HT-29 (cell line): ENCODE data around the genes PDGFRA and CRACD.

DNA sequence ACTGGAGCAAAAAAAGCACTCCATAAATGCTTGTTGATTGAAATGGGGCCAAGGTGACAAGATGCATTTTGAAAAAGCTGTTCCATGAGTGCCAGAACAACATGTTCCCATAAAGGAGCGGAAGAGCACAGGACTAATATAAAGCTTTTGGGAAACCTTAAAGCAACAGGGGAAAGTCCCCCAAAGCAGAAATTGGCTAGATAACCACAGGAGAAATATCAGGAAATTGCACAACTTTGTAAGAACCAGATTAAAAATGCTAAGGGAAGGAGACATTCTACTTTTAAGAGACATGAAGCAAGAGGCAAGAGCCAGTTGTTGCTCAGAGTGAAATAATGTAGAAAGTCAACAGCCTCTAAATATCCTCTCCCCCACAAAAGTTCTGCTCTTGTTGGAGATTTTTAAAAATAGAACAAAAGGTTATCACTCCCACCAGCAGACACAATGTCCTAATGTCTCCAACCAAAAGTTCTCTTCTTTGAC, 85.1 kb upstream of the LNX1 start:
- RAMPAGE, long total RNA: no peak

GRCh38 chr4:53908607-53909069, 155.8 kb downstream of the CHIC2 start:
- RAMPAGE, long total RNA: no peak

DNA sequence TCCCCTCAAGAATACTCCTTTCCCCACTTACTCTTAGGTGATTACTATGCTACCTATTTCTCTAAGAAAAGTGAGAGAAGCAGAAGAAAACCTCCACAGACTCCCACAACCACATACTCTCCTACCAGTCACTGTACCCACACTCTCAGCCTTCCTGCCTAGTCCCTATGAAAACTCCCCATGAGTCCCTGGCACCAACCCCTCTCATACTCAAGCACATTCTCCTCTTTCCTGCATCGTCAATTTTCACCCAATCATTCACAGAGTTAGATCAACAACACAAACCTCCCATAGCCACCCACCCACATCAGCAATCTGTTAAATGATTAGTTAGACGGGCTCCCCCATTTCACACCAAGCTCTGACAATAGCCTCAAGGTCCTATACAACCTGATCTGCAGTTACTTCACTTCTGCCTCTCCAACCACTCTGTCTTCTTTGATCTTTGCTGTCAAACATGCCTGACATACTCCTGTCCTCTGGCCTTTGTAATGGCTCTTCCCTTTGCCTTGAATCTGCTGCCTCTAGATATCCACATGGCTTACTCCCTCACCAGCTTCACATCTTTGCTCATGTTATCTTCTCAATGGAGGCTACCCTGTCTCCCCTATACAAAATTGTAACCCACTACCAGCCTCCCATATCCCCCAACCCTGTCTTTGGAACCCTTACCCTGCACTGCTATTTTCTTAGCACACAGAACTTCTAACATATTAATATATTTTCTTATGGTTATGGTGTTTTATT, 80.0 kb downstream of the CHIC2 start:
- RAMPAGE, long total RNA: no peak

DNA sequence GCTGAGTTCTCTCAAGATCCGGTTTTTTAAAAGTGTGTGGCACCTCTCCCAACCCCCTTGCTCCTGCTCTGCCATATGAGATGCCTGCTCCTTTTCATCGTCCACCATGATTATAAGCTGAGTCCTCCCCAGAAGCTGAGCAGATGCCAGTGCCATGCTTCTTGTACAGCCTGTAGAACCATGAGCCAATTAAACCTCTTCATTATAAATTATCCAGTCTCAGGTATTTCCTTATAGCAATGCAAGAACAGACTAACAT, 31.5 kb downstream of the CHIC2 start:
- RAMPAGE, long total RNA: no peak

DNA sequence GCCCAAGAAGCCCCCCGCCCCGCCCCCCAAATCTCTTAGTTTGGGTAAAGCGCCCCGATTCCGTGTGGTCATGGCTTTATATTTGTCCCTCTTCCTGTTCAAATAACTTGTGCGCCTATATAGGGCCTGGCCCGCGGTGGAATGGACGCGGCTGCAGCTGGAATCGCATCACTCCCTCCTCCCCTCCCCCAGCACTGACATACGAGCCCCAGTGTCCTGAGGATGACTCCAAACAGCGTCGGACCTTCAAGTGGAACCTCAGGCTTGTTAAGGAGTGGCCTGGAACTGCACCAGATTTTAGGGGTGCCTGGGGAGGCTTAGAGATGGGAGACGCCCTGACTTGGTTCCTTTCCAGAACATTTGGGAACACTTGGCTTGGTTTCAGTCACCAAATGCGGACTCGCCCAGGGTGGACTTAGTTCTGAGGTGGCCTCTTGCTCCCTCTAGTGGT, 11.5 kb upstream of the PDGFRA start:
- RAMPAGE, long total RNA: no peak

DNA sequence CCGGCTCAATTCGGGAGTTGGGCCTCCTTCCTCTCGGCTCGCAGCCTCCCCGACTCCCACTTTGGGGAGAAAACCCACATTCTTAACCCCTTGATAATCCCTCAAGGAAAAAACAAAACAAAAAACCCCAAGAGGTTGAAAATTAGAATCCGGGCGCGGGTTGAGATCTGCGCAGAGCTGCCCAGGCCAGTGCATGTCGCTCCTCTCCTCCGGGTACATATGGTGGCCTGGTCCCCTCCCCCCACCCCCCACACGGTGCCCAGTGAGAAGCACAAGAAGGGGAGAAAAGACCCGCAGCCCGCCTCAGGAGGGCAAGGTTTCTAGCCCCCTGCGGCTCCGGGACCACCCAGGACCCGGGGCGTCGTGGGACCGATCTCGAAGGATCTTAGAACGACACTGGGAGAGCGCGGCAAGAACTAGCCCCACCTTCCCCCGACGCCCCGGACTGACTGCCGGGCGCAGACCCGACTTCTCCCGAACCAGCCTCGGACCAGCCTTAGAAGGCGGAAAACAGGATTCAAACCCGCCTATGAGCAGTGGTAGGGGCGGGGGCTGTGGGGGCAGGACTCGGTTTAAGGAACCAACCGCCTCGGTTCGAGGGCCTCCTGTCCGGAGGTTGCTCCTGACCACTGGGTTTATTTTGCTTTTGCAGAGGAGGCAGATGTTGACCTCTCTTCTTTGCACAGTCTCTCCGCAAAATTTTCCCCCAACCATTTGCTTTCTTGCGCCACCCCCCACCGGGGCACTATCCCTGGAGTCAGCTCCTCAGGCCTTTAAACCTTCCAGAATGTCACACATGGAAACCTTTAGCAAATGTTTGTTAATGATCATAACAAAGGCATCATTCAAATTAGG, 2.4 kb upstream of the PDGFRA start:
- RAMPAGE, long total RNA: no peak

DNA sequence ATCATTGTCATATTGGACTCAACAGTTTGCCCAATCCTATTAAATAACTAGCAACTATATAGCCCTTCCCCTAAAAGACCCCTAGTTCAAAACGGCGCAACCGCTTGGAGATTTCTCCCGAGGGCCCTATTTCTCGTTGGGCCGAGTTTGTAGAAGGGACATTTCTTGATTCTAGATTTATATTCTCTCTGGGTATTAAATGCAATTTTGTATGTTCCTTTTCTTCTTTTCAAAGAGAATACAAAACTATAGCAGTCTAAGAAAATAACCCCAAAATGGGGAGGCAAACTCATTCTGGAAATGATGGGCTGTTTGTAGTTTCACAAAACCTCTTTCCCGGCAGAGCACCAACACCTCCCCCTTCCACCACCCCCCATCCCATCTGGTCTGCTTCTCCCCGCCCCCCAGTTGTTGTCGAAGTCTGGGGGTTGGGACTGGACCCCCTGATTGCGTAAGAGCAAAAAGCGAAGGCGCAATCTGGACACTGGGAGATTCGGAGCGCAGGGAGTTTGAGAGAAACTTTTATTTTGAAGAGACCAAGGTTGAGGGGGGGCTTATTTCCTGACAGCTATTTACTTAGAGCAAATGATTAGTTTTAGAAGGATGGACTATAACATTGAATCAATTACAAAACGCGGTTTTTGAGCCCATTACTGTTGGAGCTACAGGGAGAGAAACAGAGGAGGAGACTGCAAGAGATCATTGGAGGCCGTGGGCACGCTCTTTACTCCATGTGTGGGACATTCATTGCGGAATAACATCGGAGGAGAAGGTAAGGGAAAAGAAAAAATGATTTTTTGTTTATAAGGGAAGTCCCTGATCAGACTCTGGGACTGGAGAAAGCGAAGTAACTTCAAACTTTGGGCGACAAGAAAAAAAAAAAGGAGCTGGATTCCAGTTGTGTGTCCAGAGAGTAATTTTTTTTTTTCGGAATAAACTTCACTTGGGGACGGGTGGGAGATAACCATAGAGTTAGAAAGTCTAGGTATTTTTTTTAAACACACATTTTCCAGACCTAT, at the start of gene PDGFRA:
TSS of gene PDGFRA (plus strand) at position 650 of the 1,019 bp plus-strand sequence.
- RAMPAGE, long total RNA: no peak

- RAMPAGE, long total RNA: no peak
Observed at GRCh38 chr4:54261080-54261341, 31.9 kb downstream of the PDGFRA start.

DNA sequence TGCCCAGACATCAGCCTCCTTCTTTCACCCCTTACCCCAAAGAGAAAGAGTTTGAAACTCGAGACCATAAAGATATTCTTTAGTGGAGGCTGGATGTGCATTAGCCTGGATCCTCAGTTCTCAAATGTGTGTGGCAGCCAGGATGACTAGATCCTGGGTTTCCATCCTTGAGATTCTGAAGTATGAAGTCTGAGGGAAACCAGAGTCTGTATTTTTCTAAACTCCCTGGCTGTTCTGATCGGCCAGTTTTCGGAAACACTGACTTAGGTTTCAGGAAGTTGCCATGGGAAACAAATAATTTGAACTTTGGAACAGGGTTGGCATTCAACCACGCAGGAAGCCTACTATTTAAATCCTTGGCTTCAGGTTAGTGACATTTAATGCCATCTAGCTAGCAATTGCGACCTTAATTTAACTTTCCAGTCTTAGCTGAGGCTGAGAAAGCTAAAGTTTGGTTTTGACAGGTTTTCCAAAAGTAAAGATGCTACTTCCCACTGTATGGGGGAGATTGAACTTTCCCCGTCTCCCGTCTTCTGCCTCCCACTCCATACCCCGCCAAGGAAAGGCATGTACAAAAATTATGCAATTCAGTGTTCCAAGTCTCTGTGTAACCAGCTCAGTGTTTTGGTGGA, 67.5 kb downstream of the PDGFRA start:
- RAMPAGE, long total RNA: no peak

- RAMPAGE, long total RNA: no peak
Observed at GRCh38 chr4:55079754-55080338, 45.5 kb downstream of the KDR start.

DNA sequence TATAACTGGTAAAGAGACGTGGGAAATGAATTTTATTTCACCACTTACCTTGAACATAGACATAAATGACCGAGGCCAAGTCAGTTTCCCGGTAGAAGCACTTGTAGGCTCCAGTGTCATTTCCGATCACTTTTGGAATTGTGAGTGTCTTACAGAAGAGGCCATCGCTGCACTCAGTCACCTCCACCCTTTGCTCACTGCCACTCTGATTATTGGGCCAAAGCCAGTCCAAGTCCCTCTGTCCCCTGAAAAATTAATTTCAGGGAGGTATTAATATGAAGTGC, 6.9 kb downstream of the KDR start:
- RAMPAGE, long total RNA: no peak

DNA sequence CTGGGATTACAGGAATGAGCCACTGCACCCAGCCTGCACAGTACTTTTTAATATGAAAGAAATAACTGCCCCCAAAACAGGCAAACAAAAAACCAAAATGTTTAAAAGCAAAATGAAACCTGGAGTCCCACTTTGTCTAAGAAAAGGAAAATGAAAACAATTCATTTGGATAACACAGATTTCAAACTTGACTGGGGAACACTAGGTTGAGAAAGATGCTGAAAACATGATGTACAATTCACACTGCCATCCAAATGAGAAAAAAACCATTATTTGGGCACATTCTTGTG, 2.4 kb downstream of the KDR start:
- RAMPAGE, long total RNA: no peak

DNA sequence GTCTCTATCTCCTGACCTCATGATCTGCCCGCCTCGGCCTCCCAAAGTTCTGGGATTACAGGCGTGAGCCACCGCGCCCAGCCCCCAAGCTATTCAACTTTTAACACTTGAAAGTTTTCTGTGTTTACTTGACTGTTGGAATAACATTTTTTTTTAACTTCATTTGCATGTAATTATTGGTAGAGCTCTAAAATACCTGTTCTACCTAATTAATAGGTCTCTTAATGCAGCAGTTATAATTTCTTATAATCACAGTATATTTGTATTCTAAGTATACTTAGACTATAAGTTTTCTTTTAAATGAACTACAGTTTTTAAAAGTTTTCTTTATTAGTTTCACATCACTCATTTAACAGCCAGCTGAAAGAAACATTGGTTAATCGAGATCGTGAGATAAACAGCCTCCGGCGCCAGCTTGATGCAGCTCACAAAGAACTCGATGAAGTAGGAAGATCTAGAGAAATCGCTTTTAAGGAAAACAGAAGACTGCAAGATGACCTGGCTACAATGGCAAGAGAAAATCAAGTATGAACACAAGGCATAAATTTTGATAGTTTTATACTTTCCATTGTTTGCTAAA, 39.4 kb upstream of the CRACD start:
- RAMPAGE, long total RNA: no peak

GRCh38 chr4:56048763-56048857, 288 bp upstream of the CRACD start:
- RAMPAGE, long total RNA: no peak

DNA sequence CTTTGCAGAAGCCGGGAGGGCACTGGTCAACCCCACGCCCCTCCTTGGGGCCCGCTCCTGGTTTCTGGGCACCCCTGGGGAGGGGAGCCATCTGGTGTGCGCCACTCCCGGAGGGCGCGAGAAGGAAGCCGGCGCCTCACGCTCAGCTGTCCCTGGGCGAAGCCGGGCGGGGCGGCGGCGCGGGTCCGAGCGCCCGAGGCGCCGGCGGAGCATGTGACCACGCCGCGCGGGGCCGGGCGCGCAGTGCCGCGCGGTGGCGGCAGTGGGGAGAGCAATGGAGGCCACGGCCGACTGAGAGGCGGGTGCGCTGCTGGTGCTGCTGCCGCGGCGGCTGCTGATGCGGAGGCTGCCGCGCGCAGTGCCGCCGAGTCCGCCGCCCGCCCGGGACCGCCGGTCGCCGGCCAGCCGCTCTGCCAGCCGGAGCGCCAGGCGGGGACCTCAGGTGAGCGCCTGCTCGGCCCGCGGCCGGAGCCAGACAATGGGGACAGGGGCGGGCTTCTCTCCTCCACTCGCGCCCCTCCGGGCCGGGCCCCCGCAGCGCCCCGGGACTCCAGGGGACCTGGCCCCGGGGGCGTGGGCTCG, at the start of gene CRACD:
TSS of gene CRACD (plus strand) at position 241 of the 582 bp plus-strand sequence.
- RAMPAGE, long total RNA: no peak

DNA sequence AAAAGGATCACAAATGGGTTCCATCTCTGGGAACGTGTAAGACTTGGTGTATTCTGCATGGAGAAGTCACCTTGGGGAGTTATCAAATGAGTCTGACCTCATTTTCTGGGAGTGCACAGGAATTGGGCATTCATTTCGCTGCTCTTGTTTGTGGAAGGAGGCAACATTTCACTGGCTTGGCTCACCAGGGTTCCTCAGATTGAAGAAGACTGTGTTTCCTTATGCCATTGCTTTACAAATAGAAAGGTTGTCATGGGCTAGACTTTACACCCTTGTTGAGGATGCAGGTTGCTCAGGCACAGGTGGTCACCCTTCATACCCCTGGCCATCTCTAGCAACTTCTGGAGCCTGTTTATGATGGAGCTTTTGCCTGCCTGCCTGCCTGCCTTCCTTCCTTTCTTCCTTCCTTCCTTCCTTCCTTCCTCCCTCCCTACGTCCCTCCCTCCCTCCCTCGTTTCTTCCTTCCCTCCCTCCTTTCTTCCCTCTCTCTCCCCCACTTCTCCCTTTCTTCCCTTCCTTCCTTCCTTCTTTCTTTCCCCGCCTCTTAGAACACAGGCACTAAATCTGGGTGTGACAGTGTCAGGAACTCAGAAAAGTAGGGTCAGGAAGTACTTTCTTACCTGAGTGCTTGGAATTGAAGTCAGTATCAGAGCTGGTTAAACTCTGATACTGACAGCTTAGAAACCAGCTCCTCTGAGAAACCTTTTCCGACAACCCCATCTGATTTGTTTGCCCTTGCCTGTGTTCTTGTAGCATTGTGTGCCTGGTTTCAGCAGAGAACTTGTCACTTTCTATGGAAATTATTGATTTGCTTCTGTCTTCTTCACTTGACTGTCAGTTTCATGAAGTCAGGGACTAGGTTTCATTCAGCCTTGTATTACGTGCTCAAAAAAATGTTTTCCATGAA, 114.1 kb downstream of the AASDH start:
- RAMPAGE, long total RNA: no peak

- RAMPAGE, long total RNA: no peak
Observed at GRCh38 chr4:56410053-56410754, 22.9 kb upstream of the AASDH start.

GRCh38 chr4:56448142-56448849, 12.2 kb downstream of the PAICS start:
- RAMPAGE, long total RNA: no peak

- RAMPAGE, long total RNA: no peak
Observed at GRCh38 chr4:56649759-56650545, 31.1 kb downstream of the HOPX start.

- RAMPAGE, long total RNA: no peak
Observed at GRCh38 chr4:56656668-56657472, 24.2 kb downstream of the HOPX start.